Bronchial lymph node (tissue), 1 donor: ENCODE data around the genes GSTP1 and NUDT8.

GRCh38 chr11:67304451-67305127 lies 1.3 kb downstream of the SSH3 start:
- PRO-cap: no peak

DNA sequence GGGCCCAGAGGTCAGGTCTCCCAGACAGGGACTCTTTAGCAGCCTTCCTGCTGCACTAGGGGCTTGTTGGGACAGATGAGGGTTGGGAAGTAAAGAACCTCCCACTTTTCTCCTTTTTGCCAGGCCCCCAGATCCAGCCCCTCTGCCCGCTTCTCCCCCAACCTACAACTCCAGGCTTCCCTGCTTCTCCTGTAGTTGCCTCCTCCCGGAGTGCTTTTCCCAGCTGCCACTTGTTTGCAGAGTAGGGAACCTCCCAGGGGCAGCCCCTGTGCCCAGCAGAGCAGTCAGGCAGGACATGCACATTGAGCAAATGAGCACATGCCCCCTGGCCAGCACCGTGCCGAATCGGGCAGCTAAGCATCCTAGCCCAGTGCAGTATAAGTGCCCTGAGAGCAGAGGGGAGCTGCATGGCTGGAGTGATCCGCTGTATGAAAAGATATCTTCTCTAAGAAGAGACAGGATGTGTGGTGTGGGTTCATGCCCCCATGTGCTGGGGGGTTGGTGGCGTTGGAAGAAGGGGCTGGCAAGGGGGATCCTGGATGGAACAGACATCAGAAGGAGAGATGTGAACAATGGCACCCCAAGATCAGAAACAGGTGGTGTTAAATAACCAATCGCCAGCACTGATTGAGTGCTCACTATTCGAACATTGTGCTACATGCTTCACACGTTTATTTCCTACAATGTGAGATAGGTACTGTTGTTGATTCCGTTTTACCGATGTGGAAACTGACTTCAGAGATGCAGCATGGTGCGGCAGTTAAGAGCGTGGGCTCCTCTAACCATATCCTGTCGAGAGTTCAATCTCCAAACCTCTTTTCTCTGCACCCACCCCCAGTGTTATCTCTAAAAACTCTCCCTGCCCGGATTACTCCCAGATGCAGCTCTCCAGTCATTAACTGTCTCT lies 1.1 kb downstream of the AIP start:
- PRO-cap: bidirectional peak, plus-strand start at position 727 of the sequence, minus-strand start at position 716 of the sequence

- PRO-cap: bidirectional peak, plus-strand start at chr11:67485233, minus-strand start at chr11:67485115
Measured at GRCh38 chr11:67484686-67485428, 2.0 kb downstream of the AIP start.

DNA sequence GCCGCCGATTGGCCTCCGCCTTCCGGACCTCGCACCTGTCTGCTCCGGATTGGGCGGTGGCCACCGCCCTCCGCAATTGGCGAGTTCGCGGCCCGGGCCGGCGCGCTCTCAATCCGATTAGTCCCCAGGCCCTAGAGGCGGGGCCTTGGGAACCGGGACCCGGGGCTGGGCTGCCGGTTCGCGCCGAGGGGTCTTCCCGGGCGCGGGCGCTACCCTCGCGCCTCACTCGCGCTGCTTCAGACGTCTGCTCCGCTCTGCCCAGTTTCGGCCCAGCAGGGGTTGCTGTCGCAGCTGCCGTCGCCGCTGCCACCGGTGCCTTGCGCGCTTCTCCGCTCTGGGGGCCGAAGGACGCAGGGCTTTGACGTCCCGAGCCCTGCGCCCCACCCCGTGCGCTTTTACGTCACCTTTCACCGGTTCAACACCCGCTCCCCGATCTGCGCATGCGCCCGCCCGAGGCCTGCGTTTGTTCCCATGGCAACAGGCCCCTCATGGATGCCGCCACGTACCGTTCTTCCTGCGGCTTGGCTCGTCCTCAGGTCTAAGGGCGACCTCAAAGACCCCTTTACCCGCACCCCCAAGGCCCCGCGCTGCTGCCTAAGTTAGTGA lies 448 bp upstream of the CDK2AP2 start:
- PRO-cap: bidirectional peak, plus-strand start at position 75 of the sequence, minus-strand start outside the sequence; unidirectional peak, minus-strand start at position 331 of the sequence

GRCh38 chr11:67583324-67583946 lies at the start of gene GSTP1:
TSS of gene GSTP1 (plus strand) at chr11:67583812.
- PRO-cap: bidirectional peak, plus-strand start at chr11:67583815, minus-strand start at chr11:67583566

DNA sequence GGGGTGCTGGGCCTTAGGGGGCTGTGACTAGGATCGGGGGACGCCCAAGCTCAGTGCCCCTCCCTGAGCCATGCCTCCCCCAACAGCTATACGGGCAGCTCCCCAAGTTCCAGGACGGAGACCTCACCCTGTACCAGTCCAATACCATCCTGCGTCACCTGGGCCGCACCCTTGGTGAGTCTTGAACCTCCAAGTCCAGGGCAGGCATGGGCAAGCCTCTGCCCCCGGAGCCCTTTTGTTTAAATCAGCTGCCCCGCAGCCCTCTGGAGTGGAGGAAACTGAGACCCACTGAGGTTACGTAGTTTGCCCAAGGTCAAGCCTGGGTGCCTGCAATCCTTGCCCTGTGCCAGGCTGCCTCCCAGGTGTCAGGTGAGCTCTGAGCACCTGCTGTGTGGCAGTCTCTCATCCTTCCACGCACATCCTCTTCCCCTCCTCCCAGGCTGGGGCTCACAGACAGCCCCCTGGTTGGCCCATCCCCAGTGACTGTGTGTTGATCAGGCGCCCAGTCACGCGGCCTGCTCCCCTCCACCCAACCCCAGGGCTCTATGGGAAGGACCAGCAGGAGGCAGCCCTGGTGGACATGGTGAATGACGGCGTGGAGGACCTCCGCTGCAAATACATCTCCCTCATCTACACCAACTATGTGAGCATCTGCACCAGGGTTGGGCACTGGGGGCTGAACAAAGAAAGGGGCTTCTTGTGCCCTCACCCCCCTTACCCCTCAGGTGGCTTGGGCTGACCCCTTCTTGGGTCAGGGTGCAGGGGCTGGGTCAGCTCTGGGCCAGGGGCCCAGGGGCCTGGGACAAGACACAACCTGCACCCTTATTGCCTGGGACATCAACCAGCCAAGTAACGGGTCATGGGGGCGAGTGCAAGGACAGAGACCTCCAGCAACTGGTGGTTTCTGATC lies 1.2 kb downstream of the GSTP1 start:
- PRO-cap: no peak

DNA sequence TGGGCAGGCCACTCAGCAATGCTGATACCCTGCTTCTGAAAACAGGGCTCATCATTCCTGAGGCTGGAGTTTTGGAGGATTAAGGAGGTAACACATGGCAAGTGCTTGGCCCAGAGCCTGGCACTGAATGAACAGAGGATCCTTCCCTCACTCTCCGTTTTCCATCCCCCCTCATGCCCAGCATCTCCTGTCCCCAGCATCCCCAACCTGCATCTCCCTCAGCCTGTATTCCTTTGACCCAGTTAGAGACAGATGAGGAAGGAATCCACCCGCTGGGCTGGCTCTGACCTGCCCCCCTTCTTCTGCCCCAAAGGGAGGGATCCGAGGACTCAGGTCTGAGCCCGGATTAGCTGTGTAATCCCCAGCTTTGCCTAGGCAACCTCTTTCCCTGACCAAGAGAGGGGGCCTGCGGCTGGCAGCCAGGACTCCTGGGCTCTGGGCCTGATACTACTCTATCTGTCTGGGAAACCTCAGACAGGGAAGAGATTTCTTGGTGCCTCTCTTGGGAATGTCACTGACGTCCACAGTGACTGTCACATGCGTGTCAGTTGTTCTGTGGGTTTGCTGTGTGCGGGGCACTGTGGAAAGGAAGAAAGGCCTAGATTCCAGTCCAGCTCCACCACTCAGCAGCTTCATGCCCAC lies 1.5 kb upstream of the NDUFV1 start:
- PRO-cap: no peak

GRCh38 chr11:67629646-67630611 lies at the start of gene NUDT8:
TSS of gene NUDT8 (minus strand) at chr11:67629937.
- PRO-cap: bidirectional peak, plus-strand start at chr11:67629963, minus-strand start at chr11:67629894; unidirectional peak, minus-strand start at chr11:67630103; unidirectional peak, plus-strand start at chr11:67630492

GRCh38 chr11:68047331-68048215 lies 8.7 kb downstream of the TCIRG1 start:
- PRO-cap: no peak

GRCh38 chr11:68049678-68050437 lies 11.0 kb downstream of the TCIRG1 start:
- PRO-cap: no peak

DNA sequence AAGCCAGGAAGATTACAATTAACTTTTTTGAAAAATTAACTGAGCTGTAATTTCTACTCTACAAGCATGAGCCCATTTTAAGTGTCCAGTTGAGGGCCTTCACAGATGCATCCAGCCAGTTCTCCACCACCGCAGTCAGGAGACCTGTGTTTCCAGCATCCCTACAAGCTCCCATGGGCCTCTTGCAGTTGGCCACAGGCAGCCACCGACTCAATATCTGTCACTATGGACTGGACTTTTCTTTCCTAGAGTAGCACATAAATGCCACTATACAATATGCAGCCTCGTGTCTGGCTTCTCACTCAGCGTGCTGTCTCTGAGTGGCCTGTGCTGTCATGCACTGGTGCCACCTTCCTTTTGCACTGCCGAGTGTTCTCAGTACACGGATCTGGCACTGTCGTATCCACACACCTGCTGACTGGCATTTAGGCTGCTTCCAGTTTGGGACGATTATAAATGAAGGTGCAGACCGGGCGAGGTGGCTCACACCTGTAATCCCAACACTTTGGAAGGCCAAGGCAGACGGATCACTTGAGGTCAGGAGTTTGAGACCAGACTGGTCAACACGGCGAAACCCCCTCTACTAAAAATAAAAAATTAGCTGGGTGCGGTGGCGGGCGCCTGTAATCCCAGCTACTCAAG lies 15.9 kb downstream of the TCIRG1 start:
- PRO-cap: no peak

- PRO-cap: no peak
Measured at GRCh38 chr11:68137871-68138124, 16.6 kb upstream of the CHKA start.

GRCh38 chr11:68212354-68212990 lies 624 bp downstream of the KMT5B start:
- PRO-cap: bidirectional peak, plus-strand start at chr11:68212834, minus-strand start at chr11:68212749

- PRO-cap: no peak
Measured at GRCh38 chr11:68214665-68215089, 1.6 kb upstream of the KMT5B start.

GRCh38 chr11:68215181-68215803 lies 2.2 kb upstream of the KMT5B start:
- PRO-cap: no peak

GRCh38 chr11:68259608-68260430 lies 12.0 kb downstream of the C11orf24 start:
- PRO-cap: no peak

DNA sequence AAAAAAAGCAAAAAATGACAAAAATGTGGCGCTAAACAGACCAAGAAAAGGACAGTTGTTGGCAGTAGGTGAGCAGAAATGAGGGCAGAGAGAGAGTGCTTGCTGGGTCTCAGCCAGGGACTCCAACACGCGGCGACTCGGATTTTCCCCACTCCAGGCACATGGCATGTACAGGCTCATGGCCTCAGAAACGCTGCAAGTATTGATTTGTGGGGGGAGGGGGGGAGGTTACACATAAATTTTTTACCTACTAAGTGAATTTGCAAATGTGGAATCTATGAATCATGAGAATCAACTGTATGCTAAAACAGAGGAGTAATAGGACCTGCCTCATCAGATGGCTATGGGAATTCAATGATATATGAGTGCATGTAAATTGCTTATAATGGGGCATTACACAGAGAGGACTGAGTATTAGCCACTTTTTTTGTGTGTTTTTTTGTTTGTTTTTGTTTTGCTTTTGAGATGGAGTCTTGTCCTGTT lies 4.4 kb upstream of the C11orf24 start:
- PRO-cap: no peak

DNA sequence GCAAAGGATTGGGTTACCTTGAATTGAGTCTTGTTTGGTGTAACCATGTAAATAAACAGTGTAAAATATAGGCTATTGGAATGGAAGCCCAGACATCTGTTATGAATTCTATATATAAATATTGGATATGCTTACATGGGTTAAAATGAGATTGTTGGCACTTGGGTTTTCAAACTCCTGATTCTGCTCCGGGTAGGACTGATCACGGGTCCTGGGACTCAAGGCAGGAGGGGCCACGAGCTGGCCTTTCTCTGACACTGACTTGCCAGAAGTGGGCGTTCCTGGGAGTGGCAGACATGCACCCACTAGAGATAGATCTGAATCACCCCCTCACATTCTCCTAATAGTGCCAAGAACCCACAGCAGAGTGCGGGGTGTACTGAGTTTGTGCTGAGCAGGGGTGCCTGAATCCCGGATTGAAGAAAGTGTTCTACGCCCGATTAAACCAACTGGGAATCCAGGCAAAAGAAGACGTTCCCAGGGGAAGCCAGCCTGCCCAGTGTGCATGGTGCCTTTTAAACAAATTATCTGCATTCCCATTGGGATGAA lies 26.0 kb downstream of the LRP5 start:
- PRO-cap: no peak

- PRO-cap: no peak
Measured at GRCh38 chr11:68386179-68386718, 73.9 kb downstream of the LRP5 start.

GRCh38 chr11:68447591-68448018 lies 12.9 kb upstream of the PPP6R3 start:
- PRO-cap: no peak